Osteocyte (in vitro differentiated cells): ENCODE results near the gene DUSP19.

DNA sequence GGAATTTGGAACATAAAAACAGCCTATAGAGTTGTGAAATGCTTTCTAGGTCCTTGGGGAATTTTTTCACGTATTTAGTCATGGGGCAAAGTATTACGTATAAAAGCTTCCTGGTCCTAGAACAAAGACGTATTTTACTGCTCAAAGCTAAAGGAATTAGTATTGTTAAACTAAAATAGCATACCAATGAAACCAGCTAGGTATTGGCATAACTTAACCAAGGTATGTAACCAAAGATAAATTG is 1.6 kb downstream of the SESTD1 start:
- PRO-cap, result no peak

DNA sequence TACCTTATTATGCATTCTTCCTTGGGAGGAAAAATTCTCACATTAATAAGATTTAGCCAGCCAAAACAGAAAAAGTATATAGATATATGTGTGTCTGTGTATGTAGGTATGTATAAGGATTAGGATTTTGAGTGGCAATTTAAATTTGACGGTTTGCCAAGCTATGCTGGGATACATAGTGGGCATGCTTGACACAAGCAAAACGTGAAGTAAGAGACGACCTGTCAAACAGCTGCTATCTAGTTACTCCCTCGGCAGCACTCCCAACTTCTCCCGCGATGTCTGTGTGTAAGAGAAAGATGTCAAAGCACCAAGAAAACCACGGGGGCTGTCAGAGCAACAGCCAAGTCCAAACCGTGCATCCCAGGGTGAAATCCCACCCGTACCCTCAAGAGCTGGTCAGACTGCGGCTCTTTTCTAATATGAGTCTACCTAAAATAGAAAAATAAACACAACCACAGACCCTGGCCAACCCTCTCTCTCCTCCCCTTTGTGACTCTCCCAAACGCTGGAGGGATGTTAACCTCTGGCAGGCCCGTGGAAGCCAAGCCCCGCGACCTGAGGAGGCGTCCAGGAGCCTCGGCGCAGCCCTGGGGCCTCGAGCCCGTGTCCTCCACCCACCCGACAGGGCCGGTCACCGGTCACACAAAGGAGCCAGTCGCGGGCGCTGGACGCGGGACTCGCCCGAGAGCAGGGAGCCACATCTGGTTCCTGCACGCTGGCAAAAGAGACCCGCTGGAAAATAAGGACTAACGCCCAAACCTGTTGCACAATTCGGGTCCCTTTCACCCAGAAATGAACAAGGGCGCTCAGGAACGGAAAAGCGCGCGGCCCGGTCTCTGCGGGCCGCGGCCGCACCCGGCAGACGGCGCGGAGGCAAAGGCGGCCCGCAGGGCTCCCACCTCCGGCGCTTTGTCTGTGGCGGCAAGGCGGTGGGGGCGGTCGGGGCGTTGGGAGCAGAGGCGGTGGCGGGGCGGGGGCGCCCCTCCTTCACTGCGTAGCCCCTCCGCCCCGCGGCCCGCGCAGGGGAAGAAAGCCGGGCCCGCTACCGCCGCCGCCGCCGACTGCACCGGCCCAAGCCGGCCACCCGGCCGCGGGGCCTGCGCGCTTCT is 920 bp downstream of the SESTD1 start:
- PRO-cap, result unidirectional peak, plus-strand start at position 331 of the sequence; bidirectional peak, plus-strand start at position 864 of the sequence, minus-strand start at position 418 of the sequence

DNA sequence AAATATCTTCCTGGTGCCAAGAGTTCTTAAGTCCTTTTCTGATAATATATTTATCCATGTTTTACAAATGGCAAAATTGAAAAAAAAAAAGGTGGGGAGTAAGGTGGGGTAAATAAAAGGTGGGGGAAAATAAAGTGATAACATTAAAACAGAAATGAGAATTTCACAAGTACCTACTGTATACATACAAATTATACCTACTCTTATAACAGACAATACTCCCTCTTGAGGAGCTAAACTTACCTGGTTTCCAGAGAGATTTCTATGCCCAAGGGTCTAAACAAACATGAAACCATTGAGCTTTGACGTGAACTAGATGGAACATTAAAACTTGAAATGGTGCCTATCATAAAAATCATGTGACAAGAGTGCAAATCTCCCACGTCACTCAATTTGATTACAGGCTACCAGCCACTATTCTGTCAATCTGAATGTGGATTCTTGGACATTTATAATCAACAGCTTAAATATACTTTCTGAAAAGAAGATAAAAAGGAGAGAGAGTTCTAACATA is 297.0 kb upstream of the SESTD1 start:
- PRO-cap, result no peak

GRCh38 chr2:179580243-179580955 is 281.0 kb downstream of the ZNF385B start:
- PRO-cap, result no peak

DNA sequence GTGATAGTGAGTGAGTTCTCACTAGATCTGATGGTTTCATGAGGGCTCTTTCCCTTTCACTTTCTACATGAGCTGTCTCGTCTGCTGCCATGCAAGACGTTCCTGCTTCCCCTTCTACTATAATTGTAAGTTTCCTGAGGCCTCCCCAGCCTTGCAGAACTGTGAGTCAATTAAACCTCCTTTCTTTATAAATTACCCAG is 42.9 kb upstream of the UBE2E3 start:
- PRO-cap, result no peak

- PRO-cap, result no peak
Measured at GRCh38 chr2:181123739-181124291, 143.4 kb downstream of the UBE2E3 start.

DNA sequence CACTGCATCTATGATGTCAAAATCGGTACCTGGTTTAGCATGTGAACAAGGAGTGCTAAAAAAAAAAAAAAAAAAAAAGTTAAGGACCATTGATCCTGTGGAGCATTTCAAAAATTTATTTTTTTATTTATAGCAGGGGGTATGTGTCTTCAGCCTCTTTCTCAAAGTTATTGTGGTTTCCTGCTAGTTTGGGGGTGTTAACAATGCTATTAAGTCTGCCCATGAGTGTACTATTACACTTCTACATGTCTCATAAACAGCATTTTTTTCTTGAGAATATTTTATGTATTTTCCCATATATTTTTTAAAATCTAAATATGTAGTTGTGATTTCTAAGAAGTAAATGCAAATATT is 63.0 kb upstream of the ITGA4 start:
- PRO-cap, result no peak

DNA sequence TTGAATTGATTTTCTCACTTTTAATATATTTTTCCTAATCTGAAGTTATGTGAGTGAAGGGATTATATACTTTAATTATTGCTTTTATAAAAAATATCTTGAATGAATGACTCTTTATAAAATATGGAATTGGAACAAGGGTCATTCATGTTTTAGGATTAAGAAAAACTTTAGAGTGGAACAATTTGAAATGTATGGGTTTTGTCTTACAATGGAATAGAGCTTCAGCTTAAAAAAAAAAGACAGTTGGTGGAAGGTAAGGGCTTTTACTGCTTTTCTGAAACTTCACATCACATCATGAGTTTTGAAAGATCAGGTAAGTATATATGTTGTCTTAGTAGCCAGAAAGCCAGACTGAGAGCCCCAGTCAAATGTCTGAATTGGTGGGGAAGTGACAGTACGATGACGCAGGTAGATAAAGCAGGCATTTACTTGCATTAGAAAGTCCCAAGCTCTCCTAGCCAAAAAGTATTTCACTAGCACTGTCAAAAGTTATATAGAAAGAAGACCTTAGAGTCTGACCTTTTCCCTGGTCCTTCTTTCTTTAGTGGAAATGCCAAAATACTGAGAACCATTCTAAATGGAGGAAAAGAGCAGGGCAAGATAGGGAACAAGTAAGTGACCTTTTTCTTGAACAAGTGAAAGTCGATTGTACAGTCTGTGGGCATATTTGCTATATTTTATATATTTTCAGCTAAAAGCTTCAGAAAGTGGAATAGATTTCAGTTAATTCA is 10.0 kb downstream of the ITGA4 start:
- PRO-cap, result no peak

DNA sequence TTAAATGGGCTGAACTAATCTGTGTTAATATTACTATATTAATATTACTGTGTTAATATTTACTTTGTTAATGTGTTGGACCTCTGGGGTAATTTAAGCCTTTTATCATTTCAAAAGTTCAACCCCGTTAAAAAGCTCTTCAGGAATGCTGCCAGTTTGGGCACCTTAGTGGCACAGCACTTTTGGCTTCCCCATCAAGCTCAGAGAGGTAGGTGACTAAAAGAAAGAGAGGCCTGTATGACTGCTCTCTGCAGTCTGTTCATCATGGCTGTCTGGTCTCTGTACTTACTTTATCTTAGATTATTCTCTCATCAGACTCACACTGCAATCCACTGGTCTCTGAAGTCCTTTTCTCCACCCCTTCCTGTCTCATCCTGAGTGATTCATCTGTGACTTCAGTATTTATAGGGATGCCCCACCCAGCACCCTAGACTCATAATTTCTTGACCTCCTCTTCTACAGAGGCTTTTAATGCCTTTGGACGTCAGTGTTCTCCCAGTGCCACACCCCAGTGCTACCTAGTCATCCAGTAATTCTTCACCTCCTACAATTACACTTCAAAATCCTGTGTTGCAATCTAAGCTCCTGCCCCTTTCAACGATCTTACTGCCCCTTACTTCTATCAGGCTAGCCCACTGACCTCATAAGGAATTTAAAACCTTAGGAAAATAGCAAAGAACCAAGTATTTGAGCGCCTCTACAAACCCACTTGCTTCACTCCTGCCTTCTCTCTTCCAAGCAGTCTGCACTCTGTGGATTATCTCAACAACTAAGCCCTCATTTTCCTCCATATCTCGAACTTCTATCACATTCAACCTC is 14.9 kb upstream of the ITPRID2 start:
- PRO-cap, result no peak

DNA sequence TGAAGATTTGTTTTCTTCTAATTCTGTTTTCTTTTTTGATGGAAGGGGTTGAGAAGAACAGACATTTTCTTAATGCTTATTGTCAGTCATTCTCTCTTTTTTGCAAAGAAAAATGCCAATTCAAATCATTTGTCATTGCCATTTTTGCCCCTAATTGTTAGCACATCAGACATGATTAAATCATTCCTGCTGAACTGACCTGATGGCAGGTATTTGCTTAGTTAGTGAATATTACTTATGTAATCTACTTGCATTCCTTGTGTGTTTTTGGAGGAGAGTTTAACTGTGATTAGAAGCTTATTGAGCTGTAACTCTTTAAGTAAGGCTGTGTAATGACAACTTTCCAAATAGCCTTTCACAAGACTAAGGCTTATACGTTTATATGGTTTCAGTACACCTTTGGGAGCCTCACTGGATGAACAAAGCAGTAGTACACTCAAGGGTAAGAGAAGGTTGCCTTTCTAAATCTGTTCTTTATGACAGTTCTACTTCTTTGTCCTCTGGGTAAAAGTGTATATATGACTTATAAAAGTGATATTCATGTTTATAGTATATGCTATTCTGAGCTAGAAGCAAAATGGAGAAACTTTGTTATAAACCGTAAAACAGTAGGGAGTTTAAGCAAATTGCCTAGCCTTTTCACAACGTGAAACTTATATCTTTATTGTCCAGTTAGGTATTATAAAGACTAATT is 4.3 kb downstream of the ITPRID2 start:
- PRO-cap, result no peak

- PRO-cap, result no peak
Measured at GRCh38 chr2:181896332-181896779, 4.8 kb downstream of the ITPRID2 start.

- PRO-cap, result no peak
Measured at GRCh38 chr2:182408881-182409458, 17.9 kb downstream of the PDE1A start.

DNA sequence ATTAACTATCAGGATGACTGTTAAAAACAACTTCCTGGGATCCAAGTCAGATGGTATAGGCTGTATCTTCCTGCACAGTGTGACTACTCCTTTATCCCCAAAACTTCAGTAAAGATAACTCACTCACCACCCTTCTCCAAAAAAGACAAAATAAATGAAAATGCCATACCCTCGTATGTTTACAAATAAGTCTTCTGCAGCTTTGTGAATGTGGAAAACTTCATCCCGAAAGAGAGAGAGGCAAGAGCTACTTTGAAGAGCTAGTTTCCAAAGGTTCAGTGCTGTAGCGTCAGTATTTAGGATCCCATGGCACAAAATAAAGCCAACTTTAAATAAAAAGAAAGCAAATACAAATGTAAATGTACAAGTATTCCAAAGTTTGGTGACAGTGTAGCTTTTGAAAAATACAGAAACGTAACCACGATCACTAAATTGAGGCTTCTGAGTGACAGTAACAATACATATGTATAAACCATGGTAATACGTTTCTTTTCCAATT is 49.3 kb downstream of the NCKAP1 start:
- PRO-cap, result no peak

- PRO-cap, result no peak
Measured at GRCh38 chr2:183001980-183002790, 36.1 kb downstream of the NCKAP1 start.

DNA sequence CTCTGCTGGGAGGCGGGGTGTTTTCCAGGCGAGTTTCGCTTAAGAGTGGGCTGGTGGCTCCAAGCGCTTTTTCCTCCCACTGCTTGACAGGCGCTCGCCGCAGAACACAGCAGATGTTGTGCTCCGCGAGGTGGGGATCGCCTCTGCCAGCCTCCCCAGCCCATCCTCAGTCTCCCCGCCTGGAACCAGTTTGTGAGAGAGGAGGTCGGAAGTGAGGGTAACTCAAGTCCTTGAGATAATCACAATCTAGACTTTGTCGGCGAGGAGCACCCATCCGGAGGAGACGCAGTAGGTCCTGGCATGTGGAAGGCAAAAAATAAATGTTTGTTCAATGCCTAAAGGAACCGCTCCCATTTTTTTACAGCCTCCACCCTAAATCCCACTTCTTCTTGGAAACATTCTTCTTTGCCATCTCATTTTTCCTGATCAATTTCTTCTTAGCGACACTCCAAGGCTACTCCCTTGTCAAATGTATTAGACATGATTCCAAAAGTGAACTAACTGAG is 554 bp upstream of the NCKAP1 start:
- PRO-cap, result bidirectional peak, plus-strand start at position 107 of the sequence, minus-strand start at position 41 of the sequence; bidirectional peak, plus-strand start at position 238 of the sequence, minus-strand start at position 194 of the sequence

DNA sequence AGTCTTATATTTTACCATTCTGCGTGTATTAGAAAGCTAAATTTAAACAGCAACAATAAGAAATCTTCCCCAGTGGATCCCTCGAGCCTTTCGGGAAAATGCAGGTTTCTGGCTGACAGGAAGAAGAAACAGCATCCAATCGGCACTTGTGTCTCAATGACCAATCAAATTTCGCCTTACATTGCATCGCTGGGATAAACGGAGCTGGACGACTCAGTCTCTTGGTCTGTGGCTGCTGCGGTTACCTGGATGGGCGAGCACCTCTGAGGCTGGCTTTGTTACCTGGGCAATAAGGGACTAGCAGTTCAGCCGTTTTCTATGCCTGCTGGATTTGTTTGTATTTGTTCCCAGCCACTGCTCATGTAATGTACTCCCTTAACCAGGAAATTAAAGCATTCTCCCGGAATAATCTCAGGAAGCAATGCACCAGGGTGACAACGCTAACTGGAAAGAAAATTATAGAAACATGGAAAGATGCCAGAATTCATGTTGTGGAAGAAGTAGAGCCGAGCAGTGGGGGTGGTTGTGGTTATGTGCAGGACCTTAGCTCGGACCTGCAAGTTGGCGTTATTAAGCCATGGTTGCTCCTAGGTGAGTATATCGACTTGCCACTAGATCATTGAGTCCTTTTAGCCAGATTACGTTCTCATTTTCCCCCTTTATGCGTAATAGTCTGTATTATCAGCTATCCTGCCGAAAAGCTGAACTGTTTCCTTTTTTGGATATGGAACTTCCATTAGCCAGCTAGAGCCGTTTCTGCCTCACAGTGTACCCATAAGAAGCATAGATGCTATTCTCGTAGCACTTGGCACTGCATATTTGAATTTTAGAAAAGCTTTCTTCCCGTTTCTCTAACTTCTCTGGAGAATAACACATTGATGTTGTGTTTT is at the start of gene DUSP19:
DUSP19 (plus strand) TSS at position 179 of the 890 bp plus-strand sequence.
- PRO-cap, result bidirectional peak, plus-strand start at position 225 of the sequence, minus-strand start at position 92 of the sequence

DNA sequence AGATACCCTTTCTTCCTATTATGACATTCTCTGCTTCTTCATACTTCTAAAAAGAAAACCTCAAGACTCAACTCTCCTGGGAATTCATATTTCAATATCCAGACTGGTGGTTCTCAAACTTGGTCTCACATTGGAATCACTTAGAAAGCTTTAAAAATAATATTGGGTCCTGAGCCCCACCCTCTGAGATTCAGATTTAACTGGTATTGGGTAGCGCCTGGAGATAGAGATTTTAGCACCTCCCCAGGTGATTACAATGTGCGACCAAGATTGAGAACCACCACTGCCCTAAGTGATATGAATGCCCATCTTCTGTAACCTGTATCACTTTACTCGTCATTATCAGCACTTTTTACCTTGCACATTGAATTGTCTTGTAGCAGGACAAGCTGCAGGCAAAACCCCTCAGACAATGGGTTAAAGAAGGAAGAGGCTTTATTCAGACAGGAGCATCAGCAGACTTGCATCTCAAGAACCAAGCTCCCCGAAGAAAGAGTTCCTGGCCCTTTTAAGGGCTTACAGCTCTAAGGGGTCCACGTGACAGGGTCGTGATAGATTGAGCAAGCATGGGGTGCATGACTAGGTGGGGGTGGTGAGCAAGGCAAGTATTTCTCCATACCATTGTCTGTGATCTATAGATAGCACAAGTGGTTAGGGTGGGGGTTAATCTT is 46.6 kb upstream of the ZC3H15 start:
- PRO-cap, result no peak

DNA sequence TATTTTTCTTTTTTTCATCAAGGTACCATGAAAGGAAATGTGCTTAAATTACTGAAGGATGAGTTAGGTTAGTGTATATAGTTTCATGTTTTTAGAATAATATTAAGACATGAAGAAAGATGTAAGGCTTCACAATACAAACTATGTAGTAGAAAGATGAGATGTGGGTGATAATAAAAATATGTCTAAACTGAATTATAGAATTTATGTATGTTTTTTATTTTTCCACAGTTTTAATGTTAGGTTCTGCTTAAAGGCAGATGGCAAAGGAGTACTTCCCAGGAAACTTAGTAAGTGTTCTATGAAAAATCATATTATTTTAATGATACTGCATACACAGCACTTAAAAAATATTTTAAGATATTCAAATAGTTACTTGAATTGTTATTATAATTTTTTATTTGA is 39.4 kb upstream of the FAM171B start:
- PRO-cap, result no peak

- PRO-cap, result bidirectional peak, plus-strand start at chr2:187541998, minus-strand start at chr2:187541876
Measured at GRCh38 chr2:187541593-187542890, 12.2 kb downstream of the TFPI start.

DNA sequence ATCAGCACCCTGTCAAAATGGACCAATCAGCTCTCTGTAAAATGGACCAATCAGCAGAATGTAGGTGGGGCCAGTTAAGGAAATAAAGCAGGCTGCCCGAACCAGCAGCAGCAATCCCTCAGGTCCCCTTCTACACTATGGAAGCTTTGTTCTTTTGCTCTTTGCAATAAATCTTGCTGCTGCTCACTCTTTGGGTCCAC is 82.9 kb upstream of the COL3A1 start:
- PRO-cap, result no peak